Endometrial microvascular endothelial cells (primary cell): ENCODE measurements around a stretch of chr6.

- RAMPAGE, long total RNA, result no peak
Observed at GRCh38 chr6:36987052-36987493, 1.1 kb upstream of the MTCH1 start.

DNA sequence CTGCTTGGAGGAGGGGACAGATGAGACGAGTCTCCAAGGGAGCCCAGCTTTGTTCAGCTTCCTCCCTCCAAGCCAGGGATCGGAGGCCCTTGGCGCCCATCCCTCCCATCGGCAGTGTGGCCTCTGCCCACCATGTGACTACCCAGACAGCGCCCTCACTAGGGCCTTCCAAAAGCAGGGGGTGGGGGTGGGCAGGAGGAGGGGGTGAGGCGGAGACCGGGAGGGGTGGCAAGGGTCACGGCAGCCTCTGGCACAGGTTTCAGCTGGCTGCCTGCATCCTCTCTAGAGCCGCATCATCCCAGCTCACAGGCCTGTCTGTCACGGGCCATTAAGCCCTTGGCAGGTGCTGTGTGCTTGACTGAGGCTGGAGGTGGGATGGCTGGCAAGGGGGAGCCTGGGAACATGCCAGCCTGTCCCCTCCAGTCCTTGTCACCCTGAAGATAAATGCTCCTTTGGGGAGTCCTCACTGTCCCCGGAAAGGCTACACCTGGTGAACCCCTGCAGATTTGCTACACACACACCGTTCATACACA is 6.3 kb upstream of the FGD2 start:
- RAMPAGE, long total RNA, result no peak

DNA sequence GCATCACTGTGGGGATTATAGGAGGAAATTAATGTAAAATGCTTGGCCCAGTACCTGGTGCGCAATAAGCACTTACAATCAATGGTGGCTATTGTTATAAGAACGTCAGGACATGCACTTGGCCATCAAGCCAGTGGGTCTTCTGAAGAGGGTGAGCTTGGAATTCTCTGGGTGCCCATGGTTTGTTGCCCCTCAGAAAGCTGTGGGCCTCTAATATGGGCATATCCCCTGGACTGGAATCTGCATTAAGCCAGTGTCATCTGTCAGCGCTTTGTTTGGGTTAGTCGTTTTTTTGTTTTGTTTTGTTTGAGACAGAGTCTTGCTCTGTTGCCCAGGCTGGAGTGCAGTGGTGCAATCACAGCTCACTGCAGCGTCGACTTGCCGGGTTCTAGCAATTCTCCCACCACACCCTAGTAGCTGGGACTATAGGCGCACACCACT is 43.9 kb downstream of the FGD2 start:
- RAMPAGE, long total RNA, result no peak

- RAMPAGE, long total RNA, result no peak
Observed at GRCh38 chr6:37077912-37078363, 72.5 kb downstream of the FGD2 start.

DNA sequence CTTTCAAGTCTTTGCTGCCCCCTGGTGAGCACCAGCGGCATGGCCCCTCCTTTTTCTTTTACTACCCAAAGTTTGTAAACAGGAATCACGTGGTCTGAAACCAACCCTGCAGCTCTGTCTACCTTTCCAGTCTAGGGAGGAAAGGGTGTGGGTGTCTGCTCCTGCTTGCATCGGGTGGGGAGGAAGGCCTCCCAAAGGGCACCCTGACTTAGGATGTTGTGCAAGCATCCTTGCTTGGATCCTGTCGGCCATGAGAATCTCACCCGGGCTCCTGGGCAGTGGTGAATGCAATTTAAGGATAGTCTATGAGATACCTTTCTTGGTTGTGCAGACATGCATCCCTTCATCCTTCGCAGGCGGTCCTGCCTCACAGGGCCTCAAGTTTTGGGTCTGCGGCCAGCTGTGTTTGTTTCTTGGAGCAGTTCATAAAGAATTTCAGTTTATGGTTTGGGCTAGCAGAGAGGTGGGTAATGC is 2.4 kb downstream of the PIM1 start:
- RAMPAGE, long total RNA, result no peak

- RAMPAGE, long total RNA, result no peak
Observed at GRCh38 chr6:37176382-37177128, 6.6 kb downstream of the PIM1 start.

DNA sequence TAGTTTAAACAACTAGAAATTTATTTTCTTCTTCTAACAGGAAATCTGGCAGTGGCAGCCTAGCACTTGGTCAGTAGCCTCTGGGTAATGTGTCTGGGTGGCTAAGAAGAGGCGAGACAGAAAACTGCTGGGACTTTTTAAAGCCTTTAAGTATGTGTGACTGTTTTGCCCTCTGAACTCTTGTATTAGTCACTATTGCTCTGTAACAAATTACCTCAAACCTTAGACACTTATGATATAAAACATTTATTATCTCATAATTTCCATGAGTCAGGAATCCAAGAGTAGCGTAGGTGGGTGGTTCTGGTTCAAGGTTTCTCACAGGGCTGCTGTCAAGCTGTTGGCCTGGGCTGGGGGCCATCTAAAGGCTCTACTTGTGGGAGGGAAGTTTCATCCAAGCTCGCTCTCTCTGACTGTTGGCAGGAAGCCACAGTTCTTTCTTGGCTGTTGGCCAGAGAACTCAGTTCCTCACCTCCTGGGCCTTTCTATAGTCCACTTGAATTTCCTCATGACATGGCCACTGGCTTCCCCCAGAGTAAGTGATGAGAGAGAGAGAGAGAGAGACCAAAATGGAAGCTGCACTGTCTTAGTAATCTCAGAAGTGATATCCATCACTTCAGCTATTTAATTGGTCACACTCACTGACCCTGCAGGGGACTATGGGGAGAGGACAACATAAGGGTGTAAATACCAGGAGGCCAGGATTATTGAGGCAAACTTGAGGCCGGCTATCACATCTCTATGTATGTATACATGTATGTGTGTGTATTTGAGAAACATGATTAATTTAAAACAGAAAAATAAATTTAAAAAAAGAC is 17.4 kb upstream of the TBC1D22B start:
- RAMPAGE, long total RNA, result no peak

DNA sequence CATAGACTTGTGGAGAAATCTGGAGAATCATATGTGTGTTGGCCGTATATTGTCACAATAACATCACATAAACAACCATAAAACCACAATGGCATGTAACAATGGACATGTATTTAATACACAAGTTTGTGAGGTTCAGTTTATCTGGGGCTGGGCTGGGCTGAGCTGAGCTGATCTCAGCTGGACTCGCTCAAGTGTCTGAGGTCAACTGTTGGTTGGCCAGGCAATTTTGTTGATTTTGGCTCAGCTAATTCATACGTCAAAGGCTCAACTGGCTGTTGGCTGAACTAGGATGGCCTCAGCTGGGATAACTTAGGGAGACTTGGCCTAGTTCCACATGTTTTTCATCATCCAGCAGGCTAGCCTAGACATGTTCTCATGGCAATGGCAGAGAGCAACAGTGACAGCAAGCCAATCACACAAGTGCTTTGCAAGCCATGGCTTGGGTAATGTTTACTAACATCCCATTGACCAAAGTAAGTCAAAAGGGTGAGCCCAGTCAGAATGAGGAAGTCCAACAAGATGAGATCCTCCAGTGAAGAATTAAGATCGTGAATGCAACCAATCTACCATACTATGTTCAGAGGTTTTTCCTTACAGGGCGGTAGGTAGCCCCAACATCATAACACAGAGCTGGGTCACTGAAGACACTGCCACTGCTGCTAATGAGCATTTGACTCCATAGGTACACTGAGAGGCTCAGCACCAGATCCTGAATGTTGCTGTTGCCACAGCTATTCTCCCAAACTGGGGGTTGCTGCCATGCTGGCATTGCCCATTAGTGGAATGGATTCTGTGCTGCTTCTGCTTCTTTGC is 12.7 kb upstream of the TBC1D22B start:
- RAMPAGE, long total RNA, result no peak

GRCh38 chr6:37253371-37254146 is 4.0 kb upstream of the TBC1D22B start:
- RAMPAGE, long total RNA, result no peak

GRCh38 chr6:37308506-37308833 is 45.3 kb upstream of the RNF8 start:
- RAMPAGE, long total RNA, result no peak

DNA sequence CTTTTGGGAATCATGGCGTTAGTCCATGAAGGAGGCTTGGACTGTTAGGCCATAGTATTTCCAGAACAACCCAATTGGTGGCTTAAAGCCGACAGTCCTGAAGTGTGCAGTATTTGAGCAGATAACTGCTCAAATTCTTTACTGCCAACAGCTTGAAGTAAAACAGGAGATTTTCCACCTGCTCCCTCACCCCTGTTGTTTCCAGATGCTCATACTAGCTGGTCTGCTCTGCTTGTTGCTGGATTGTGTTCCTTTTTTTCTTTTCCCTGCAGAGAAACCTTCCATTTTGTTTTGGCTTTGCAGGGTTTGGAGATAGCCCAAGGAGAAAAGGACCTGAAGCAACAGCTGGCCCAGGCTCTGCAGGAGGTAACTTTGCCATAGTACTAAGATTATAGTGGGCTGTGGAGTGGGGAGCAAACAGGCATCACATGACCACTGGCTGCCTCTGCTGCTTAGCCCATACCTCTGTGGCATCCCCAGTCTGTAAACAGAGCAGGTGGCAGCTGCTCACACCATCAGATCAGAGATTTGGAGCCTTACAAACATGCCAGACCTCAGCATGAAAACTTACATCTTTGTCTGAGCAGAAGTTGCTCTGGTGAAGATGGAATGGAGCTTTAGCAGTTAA is 17.5 kb downstream of the RNF8 start:
- RAMPAGE, long total RNA, result no peak

DNA sequence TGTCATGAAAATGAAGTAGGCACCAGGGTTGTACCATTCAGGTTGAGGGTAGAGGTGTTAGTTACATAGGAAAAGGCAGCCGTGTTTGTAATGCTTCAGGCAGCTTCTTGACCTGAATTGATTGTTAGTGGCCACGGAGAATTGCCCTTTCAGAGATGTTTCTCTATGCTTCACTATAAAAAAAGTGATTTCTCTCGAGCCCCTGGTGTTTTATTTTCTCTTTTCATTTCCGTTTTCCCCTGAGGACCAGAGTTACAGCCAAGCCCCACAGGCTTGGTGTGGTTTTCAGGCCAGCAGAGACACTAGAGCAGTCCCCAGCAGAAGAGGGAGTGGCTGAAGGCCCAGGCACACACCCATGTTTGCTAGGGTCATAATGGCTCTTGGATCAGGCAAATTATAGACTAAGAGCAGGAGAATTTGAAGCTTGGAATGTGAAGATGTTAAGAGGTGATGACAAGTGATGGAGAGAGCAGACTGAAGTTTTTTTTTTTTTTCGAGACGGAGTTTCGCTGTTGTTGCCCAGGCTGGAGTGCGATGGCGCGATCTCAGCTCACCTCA is 21.7 kb downstream of the CMTR1 start:
- RAMPAGE, long total RNA, result no peak

- RAMPAGE, long total RNA, result no peak
Observed at GRCh38 chr6:37496825-37497678, 2.6 kb downstream of the CCDC167 start.

- RAMPAGE, long total RNA, result no peak
Observed at GRCh38 chr6:37506893-37507610, 7.4 kb upstream of the CCDC167 start.

GRCh38 chr6:37516142-37517216 is 16.8 kb upstream of the CCDC167 start:
- RAMPAGE, long total RNA, result no peak

DNA sequence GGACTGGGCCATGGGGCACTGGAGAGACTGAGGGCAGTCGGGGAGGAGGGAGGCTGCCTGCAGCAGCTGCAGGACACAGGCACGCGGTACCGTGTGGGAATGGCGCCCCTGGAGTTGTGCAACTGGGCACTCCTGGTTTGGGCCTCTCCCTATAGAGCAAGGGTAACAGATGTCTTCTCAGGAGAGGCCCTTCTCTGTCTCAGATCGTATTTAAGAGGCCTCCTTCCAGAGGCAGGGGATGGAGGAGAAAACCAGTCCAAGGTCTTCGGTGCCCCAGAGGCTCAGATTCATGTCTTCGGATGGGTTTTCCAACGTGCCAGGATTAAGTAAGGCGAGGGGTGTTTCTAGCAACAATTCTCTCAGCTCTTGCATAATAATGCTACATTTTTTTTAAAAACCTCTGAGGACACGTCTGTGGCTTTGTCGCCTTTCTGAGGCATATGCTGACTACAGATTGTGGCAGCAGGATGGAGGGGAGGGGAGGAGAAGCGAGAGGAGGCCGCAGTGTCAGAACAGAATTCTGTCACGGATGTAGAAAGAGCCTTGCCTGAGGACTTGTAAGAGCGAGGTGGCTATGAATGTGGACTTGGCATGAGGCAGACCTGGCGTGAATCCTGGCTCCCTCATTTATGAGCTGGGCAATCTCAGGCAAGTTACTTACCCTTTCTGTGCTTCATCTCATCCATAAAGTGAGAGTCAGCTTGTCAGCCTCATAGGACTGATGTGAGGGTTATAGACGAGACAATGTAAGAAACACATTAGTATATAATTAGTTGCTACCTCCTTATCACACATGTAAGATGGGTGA is 17.7 kb upstream of the CCDC167 start:
- RAMPAGE, long total RNA, result no peak

DNA sequence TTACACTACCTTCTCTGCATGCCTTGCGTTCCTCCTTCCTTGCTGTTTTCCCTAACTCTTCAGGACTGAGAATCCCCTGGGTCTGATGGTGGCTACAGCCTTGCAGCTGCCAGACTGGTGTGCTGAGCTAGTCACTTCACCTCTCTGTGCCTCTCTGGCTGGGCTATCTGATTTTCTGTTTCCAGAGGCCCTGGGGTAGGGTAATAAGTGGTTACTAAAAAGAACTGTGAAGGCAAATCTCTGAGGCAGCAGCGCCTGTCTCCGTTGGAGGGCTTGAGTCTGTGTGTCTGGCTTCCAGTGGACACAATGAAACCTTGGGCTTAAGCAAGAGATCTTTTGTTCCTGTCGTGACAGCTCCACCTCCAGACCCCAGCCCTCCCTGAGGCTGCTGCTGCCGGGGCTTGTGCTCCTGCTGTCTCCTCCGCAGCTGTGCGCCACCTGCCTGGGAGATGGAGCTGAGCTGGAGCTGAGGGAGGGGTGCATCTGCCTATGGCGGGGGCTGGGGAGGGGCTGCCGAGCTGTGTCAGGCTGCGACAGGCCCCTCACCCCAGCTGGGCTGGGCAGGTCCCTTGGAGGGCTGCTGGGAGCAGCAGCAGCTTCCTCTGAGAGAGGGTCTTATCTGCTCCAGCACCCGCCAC is 65.8 kb upstream of the CCDC167 start:
- RAMPAGE, long total RNA, result no peak

DNA sequence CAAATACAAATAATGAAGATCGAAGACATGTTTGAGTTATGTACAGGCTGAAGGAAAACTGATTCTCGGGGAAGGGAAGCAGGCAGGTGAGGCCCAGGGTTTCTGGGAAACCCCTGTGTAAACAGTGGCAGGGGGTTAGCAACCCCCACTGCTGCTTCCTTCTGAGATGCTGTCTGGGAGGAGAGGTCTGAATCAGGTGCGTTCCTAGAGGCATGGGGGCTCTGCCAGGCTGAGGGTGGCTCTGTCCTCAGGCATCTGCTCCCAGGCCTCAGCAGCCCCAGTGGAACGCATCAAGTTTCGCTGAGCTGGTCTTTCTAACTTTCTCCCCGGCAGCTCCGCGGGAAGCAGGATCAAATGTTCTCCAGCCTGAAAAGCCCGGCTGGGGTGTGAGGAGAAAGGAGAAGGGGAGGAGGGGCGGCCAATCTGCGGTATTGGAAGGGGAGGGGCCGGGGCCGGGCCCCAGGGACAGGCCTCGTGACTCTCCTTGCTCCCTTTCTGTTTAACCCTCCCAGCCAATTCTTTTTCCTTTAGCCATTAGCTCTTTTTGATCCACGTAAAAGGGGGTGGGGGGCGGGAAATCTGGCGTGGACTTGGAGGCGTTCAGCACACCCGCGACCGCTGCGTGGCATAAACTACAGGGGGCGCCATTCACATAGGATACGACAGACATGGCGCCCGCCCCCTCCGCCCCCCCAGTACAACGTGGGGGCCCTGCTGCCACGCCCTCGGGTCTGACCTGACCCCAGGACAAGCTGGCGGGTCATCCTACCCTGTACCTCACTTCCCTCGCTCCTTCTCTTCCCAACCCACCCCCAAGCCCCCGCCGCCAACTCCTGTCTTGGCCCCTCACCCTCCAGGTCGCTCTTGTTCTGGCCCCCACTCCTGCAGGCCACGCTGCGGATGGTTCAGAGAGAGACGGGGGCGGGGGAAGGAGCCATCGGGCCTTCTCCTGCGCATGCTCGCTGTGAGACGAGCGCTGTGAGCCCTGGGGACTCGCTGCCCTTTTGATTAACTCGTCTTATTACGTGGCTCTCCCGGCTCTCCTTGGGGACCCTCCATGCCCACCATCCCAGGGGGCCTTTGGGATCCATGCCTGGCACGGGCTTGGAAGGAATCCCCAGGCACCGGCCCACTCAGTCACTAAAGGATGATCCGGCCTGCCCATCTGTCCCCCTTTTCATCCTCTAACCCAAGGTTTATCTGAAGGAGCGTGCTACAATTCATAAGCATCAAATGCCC is 7.7 kb upstream of the MDGA1 start:
- RAMPAGE, long total RNA, result no peak

DNA sequence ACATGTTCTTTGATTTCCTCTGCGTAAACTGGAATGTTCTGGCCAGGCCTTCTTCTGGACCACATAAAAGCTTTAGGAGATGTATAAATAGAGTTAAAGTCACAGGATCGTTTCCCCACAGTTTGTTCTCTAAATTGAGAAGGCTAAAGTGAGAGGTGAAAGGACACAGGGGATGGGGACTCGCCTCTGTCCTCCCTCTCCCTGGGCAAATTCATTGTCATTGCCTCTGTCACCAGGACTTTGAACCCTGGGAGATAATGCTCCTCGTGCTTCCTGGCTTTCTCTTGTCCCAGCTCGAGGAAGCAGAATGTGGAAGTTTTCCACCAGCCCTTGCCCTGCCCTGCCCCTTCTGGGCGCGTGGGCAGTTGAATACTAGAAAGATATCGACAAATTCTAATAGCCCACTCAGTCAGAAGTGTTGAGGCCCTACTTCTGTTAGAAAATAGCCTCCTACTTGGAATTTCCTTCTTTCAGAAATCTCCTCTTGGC is 20.2 kb upstream of the ZFAND3 start:
- RAMPAGE, long total RNA, result no peak

- RAMPAGE, long total RNA, result no peak
Observed at GRCh38 chr6:37835760-37836360, 16.3 kb downstream of the ZFAND3 start.